Uterus (tissue), 7 donors: ENCODE measurements around a stretch of chr12.

GRCh38 chr12:12717893-12718114 lies 636 bp downstream of the CDKN1B start:
- PRO-cap, 4 experiments = peak in 1 of 4 experiments; most common plus-strand start chr12:12717962 (in 1)
- RAMPAGE, long total RNA, 2 experiments = no peak in any of the 2 experiments
- RRBS = 3% methylated on average over 3 of the region's 11 CpGs

DNA sequence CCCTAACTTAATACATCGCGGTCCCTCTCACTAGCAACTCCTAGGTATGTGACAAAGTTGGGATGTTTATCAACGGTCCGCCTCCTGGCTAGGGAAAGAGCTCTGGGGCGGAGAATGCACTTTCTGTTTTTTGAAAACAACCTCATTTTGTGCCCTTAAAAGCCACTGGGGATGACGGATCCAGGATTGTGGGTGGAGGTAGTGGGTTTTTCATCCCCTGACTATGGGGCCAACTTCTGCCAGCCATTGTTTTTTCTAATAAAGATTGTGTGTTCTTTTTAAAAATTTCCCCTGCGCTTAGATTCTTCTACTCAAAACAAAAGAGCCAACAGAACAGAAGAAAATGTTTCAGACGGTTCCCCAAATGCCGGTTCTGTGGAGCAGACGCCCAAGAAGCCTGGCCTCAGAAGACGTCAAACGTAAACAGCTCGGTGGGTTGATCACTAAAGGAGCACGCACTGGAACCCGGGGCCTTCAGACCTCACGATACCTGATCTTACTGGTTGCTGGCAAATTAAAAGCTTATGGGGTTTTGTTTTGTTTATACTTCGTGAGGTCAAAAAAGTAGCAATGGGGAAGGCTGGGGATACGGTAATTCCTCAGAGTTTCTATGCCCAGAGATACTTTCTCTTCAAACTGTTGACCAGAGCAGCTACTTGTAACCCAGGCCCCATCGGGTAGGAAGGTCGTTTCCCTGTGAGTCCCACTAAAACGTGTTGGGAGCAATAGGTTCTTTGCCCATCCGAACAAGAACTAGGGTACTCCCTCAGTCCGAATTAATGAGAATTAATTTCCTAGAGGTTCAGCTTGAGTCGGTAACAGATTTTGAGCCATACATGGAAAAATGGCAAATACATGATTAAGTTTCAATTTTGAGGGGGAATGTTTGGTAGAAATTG lies 1.6 kb downstream of the CDKN1B start:
- PRO-cap, 4 experiments = peak in 4 of 4 experiments; most common plus-strand start position 75 of the sequence (in 1); most common minus-strand start position 42 of the sequence (in 4)
- RAMPAGE, long total RNA, 2 experiments = no peak in any of the 2 experiments
- RRBS = 3% methylated on average over 4 of the region's 24 CpGs

DNA sequence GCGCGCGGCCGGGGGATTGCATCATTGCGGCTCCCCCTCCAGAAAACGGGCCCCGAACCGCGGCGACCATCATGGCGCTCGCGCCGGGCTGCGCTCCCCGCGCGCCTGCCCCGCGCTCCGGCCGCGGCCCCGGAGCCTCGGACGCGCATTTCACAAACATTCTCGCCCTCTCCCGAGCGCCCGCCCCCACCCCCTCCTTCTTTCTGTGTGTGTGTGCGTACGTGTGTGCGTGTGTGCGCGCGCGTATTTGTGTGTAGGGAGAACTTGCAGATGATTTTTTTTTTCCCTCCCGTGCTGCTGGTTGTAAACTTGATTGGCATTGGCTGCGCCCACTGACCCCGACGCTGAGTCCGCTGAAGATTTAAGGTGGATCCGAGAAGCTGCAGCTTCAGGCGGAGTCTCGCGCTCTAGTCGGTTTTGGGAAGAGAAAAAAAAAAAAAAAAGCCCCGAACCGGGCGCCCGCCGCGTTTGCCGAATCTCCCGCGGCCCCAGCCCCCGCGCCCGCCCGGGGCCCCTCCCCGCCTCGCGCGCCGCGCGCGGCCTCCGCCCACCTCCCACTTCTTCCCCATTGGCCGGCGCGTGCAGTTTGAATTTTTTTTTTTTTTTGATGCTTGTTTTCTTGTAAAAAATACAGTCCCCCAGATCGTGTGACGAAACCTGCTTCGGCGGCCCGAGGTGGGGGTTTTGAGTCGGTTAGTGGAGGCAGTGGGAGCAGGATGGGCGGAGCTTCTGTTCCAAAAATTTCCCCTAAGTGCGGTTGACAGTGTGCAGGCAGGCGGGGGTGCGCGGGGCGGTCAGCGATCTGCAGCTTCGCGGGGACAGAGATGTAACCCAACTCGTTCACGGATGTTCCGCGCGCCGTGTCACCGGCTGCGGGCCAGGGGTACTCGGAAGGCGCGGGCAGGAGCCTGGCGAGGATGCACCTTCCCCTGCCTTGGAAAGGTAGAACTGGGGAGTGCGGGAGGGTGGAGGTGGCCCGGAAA lies 8.3 kb downstream of the CDKN1B start:
- PRO-cap, 4 experiments = peak in 4 of 4 experiments; most common plus-strand start position 633 of the sequence (in 4); most common minus-strand start position 470 of the sequence (in 3)
- RAMPAGE, long total RNA, 2 experiments = start-site peak on the plus strand in 1 of 2 experiments, centred at position 770 of the sequence, 32 reads per replicate
- RRBS = 2% methylated on average over 39 of the region's 102 CpGs

GRCh38 chr12:12800275-12801204 lies 12.6 kb upstream of the DDX47 start:
- PRO-cap, 4 experiments = no peak in any of the 4 experiments
- RAMPAGE, long total RNA, 2 experiments = no peak in any of the 2 experiments
- RRBS = no CpG with 5 or more reads among the region's 13 CpGs

GRCh38 chr12:12803149-12803731 lies 9.9 kb upstream of the DDX47 start:
- PRO-cap, 4 experiments = peak in 1 of 4 experiments; most common plus-strand start chr12:12803471 (in 1); most common minus-strand start chr12:12803367 (in 1)
- RAMPAGE, long total RNA, 2 experiments = no peak in any of the 2 experiments
- RRBS = no CpG with 5 or more reads among the region's 3 CpGs

DNA sequence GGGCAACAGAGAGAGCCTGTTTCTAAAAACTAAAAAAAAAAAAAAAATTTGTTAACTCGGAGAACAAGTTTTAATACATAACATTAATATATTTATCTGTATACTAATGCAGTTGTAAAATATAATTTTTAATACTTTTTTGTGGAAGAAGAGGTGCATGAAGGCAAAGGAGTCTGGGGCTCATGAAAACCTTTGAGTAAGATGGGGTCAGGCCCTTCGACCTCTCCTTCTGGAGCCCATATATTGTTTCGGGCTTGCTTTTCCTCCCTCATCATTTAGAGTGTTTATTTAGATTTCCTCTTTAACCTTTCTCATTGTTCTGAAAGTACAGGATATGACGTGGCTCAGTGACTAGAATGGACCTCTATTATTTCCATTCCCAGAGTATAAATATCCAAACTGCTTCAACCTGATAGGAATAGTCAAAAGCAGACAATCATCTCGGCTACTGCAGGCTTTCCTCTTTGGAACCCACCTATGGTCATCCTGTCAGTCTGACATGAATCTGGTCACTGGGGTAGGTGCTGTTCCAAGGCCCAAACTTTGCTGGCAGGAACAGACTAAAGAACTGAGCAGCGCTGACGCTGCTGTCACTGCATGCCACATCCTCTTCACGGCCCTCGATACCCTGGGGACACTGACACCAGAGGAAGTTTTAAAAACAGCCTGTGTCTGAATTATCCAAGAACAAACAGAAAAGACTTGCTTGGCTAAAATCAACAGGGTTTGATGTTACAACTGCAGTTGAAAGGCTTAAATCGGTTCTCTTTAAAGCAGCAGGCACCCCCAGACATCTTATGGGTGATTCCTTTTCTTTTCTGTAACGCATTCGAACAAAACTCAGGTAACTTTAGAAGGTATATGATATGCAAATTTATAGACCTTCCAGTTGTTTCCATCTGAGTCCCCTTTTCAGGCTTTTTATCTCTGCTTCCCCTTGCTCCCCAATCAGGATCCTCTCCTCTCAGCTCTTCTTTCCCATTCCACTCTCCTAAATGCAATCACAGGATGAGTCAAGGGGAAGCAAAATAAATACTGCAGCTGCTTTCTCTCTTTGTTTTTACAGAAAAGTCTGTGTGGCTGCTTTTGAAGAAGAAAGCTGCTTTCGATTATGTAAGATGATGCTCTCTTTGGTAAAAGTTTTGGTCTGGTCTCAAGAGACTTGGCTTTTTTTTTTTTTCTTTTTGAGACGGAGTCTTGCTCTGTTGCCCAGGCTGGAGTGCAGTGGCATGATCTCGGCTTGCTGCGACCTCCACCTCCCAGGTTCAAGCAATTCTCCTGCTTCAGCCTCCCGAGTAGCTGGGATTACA lies 4.9 kb upstream of the DDX47 start:
- PRO-cap, 4 experiments = peak in 4 of 4 experiments; most common plus-strand start position 415 of the sequence (in 4); most common minus-strand start position 282 of the sequence (in 3)
- RAMPAGE, long total RNA, 2 experiments = start-site peak on the plus strand in 1 of 2 experiments, centred at position 414 of the sequence, 51 reads per replicate
- RRBS = no CpG with 5 or more reads among the region's 17 CpGs

DNA sequence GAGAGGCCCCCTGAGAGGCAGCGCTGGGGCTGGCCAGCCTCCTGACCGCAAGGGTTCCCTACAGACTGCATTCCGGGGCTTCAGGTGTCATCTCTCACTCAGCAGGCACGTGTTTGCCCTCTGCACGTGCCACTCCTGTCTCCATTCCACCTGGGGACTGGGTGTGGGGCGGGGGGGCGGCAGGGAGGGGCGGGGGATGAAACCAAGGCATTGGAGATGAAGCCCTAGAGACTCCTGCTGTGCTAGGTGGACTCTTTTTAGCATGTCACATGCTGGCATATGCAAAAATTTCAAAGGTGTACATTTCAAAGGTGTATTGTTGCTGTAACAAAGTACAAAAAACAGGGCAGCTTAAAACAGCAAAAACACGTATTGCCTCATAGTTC lies 5.9 kb upstream of the GPRC5A start:
- PRO-cap, 4 experiments = no peak in any of the 4 experiments
- RAMPAGE, long total RNA, 2 experiments = no peak in any of the 2 experiments
- RRBS = no CpG with 5 or more reads among the region's 9 CpGs

DNA sequence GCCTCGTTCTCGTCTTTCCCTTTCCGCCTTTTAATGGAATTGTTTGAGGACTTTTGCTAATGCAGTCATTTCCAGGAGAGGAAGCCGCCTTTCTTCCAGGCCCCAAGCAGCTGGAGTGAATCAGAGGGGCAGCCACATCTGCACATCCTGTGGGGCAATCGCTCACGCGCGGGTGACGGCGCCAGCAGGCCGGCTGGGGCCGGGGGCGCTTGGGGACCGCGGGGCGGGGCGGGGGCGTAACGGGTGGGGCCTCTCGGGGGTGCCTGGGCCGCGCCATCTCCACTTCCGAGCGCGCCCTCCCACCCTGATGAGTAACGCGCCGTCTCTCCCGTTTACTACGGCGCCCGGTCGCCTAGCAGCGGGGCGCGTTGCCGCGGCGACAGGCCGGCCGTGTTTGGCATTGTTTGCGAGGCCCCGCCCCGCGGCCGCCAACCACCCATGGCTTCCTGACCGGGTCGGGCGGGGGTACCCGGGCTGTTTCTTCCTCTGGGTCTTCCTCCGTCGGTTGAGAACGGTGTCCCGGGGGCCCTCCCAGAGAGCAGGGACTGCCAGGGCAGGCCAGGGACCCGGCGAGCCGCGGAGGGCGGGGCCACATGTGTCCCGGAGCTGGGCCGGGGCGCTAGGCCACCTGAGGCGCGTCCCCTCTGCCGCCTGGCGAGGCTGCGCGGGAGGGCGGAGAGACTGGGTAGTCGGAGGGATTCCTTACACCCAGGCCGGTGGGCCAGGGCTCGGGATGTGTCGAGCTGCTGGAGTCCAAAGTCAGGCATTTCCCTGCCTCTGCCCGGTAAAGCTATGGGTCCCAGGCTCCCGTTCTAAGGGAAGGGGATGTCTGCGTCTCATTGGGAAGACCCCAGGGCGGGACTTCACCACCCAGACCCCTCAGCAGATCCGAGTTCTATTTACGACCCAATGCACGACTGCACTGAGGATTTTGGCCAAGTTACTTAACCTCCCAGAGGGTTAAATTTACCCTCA lies 2.2 kb downstream of the GSG1 start:
- PRO-cap, 4 experiments = peak in 4 of 4 experiments; most common plus-strand start position 497 of the sequence (in 2); most common minus-strand start position 117 of the sequence (in 3)
- RAMPAGE, long total RNA, 2 experiments = no peak in any of the 2 experiments
- RRBS = 4% methylated on average over 30 of the region's 80 CpGs

GRCh38 chr12:13208259-13208575 lies 11.7 kb downstream of the EMP1 start:
- PRO-cap, 4 experiments = no peak in any of the 4 experiments
- RAMPAGE, long total RNA, 2 experiments = no peak in any of the 2 experiments
- RRBS = no CpG with 5 or more reads among the region's 1 CpG

DNA sequence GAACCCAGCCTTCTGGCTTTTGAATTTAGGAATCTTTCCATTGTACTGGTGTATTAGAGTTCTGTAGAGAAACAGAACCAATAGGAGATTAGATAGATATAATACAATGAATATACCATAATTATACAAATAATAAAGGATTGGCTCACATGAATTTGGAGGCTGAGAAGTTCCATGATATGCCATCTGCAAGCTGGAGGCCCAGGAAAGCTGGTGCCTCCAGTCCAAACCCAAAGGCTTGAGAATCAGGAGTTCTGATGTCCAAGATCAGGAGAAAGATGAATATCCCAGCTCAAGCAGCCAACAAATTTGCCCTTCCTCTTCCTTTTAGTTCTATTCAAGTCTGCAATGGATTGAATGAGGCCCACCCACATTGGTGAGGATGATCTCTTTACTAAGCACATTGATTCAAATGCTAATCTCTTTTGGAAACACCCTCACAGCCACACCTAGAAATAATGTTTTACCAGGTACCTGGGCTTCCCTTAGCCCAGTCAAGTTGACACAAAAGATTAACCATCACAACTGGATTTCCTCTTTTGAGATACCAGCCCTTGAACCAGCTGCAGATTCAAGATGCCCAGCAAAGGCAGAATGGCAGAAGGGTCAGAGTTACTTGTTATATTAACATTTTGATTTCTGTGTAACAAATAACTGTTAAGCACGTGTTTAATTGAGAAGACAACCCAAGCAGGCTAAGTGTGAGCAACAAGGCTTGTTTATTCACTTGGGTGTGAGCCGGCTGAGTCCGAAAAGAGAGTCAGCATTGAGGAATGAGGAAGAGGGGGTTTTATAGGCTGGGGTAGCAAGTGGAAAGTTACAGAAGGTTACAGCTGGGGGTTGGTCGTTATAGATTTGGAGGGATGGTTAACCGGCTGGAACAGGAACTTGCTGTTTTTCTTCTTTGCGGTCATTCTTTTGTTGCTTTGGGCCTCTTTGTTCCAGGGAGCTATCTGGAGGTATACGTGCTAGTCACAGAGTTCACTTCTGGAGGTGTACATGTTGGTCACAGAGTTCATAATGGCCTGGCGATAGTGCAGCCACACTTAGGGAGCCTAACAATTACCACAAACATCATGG lies 180.2 kb downstream of the EMP1 start:
- PRO-cap, 4 experiments = no peak in any of the 4 experiments
- RAMPAGE, long total RNA, 2 experiments = no peak in any of the 2 experiments
- RRBS = no CpG with 5 or more reads among the region's 8 CpGs

DNA sequence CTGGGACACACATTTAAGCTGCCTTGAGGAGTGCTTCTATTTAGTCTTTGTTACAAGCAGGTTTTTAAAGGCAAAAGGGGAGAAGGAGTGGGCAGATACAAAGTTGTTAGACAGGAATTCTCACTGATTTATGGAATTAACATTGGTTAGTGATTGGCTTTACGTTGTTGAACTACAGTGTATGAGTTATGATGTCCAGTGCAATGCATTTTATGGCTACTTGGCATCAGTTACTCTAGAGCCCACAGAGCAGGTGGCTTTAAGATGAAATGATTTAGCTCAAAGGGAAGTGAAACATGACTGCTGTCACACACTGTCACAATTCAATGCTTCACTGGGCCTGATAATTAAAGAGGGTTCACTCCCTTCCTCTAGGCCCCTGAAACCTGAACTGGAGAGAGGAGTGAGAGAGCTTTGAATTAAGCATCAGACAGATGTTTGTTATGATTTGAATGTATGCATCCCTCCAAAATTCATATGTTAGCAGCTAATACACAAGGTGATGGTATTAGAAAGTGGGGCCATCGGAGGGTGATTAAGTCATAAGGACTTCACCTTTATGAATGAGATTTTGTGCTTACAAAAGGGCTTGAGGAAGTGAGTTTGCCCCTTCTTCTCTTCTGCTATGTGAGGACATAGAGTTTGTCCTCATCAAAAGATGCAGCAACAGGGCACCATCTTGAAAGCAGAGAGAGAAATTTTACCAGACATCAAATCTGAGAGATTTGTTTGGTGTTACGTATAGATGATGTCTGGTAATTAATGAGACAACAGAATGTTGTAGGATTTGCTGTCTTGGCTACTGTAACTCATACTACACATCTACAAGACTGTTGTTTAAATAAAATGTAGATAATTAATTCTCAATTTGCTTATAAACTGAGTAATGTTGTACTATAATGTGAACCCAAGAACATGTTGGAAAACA lies 175.9 kb upstream of the GRIN2B start:
- PRO-cap, 4 experiments = no peak in any of the 4 experiments
- RAMPAGE, long total RNA, 2 experiments = no peak in any of the 2 experiments
- RRBS = no CpG with 5 or more reads among the region's 3 CpGs

GRCh38 chr12:14417698-14418282 lies 52.3 kb downstream of the ATF7IP start:
- PRO-cap, 4 experiments = no peak in any of the 4 experiments
- RAMPAGE, long total RNA, 2 experiments = no peak in any of the 2 experiments
- RRBS = no CpG with 5 or more reads among the region's 3 CpGs

GRCh38 chr12:14418296-14418858 lies 52.9 kb downstream of the ATF7IP start:
- PRO-cap, 4 experiments = no peak in any of the 4 experiments
- RAMPAGE, long total RNA, 2 experiments = no peak in any of the 2 experiments
- RRBS = no CpG with 5 or more reads among the region's 4 CpGs

- PRO-cap, 4 experiments = no peak in any of the 4 experiments
- RAMPAGE, long total RNA, 2 experiments = no peak in any of the 2 experiments
- RRBS = no CpG with 5 or more reads among the region's 1 CpG
These were observed 97.9 kb downstream of the ATF7IP start for GRCh38 chr12:14463121-14463972.

GRCh38 chr12:14554197-14554932 lies 13.3 kb downstream of the PLBD1 start:
- PRO-cap, 4 experiments = no peak in any of the 4 experiments
- RAMPAGE, long total RNA, 2 experiments = no peak in any of the 2 experiments
- RRBS = no CpG with 5 or more reads among the region's 9 CpGs

DNA sequence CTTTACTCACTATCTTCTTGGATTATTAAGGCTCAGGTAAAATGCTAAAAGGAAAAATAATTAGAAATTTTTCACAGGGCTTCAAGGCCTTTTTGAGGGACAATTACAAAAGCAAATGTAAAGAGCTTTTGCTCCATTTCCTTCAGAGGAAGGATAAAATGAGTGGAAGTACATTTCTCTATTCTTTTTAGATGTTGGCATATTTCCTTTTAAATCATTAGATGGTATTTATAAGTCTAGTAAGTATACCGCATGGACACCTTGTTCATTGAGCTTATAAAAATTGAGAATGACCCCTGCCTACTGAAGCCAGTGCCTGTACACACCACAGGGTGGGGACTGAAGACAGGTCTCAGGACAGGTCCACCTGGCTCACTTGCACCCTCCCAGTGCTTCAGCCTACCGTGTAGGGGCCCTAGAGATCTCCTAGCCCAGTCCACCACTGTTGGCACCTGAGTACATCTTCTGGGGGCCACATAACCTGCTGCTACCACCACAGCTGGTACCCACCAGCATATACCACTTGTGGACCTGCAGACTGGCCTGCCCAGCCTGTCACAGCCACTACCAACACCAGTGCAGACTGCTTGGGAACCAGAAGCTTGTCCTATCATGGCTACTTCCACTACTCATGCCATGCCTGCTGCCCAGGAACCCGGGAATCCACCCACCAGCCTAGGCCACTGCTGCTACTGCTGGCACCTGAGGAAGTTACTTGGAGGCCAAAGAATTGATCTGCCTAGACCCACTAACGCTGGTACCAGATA lies 63.8 kb downstream of the GUCY2C start:
- PRO-cap, 4 experiments = no peak in any of the 4 experiments
- RAMPAGE, long total RNA, 2 experiments = no peak in any of the 2 experiments
- RRBS = no CpG with 5 or more reads among the region's 4 CpGs

- PRO-cap, 4 experiments = no peak in any of the 4 experiments
- RAMPAGE, long total RNA, 2 experiments = no peak in any of the 2 experiments
- RRBS = no CpG with 5 or more reads among the region's 23 CpGs
These were observed 636 bp upstream of the H2AJ start for GRCh38 chr12:14773440-14774098.

GRCh38 chr12:15164836-15165348 lies 56.3 kb downstream of the RERG start:
- PRO-cap, 4 experiments = peak in 4 of 4 experiments; most common minus-strand start chr12:15165270 (in 3)
- RAMPAGE, long total RNA, 2 experiments = no peak in any of the 2 experiments
- RRBS = no CpG with 5 or more reads among the region's 7 CpGs

GRCh38 chr12:15179452-15180209 lies 41.6 kb downstream of the RERG start:
- PRO-cap, 4 experiments = peak in 1 of 4 experiments; most common plus-strand start chr12:15179934 (in 1); most common minus-strand start chr12:15179725 (in 1)
- RAMPAGE, long total RNA, 2 experiments = start-site peak on the plus strand in 1 of 2 experiments, at chr12:15179121-15179946 at its widest, 14 reads per replicate
- RRBS = no CpG with 5 or more reads among the region's 2 CpGs

DNA sequence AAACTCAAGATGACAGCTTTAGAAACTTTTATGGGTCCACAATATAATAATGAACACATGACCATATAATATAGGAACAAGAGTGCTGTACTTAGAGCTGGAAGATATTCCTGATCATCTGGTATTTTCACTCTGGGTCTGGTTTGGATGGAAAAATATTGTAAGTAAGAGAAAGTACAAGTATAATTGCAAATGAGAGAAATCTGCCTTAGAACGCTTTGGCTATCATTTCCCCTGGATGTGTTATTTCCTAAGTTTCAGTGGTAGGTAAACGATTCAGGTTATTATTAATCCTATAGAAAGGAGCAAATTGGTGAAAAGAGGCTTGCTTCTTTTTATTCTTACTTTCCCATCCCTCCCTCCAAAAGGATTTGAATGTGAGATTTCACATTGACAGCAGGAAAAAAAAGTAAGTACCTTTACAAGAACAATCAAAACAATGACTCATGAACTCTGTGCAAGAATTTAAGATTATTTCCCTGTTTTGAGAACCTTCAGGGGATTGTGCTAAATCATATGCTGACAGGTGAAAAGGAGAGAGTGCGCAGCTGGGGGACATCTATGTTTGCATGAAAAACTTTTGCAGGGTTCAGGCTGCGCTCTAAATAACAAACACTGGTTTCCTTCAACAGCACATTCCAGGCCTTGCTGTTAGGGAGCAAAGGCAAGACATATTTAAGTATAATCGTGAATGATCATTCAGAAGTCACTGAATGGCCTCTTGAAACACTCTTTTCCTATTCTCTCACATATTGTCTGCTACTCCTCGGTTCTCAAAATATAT lies 27.4 kb downstream of the RERG start:
- PRO-cap, 4 experiments = no peak in any of the 4 experiments
- RAMPAGE, long total RNA, 2 experiments = no peak in any of the 2 experiments
- RRBS = no CpG with 5 or more reads among the region's 6 CpGs